A673 (cell line): ENCODE data around the gene RAMP2.

GRCh38 chr17:42130356-42130762, 7.8 kb downstream of the HSPB9 start:
- PRO-cap: no peak

GRCh38 chr17:42132074-42132913, 9.7 kb downstream of the HSPB9 start:
- PRO-cap: no peak

- PRO-cap: no peak
Observed at GRCh38 chr17:42192230-42192784, 2.0 kb downstream of the GHDC start.

DNA sequence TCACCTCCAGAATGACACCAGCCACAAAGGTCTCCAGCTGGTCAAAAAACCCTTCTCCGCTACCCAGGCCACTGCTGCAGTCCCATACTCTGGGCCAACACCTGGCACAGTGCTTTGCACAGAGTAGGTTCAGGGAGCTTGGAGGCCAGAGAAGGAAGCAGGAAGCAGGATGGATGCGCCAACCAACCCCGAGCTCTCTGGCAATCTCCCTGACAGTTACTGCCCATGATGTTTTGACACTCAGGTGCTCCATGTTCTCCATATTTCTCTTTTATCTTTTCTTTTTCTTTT, 1.2 kb upstream of the STAT5B start:
- PRO-cap: no peak

DNA sequence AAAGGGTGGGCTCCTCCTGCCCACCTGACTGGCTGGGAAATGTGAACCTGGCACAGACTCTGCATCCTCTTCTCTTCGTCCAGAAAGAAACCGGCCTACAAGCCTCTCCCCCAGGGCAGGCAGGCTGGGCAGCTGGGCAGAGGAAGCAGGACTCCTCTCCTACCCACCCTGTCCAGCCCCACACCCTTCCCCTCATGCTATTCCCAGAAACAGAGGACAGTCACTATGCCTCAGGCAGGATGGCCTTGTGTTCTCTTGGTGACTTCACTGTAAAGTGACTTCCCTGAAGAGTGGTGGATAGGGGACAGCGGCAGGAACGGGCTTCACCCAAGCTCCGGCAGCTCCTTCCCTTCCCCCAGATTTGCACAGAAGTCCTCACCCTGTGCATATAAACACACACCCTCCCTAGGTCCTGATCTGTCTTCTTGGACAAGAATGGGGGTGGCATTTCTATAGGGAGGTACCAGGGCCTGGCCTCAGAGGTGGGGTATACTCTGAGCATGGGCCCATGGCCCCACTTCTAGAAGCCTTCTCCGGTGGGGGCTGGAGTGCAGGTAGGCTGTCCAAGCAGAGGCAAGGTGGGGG, 4.9 kb upstream of the STAT5A start:
- PRO-cap: no peak

- PRO-cap: no peak
Observed at GRCh38 chr17:42309202-42309864, 21.0 kb downstream of the STAT5A start.

DNA sequence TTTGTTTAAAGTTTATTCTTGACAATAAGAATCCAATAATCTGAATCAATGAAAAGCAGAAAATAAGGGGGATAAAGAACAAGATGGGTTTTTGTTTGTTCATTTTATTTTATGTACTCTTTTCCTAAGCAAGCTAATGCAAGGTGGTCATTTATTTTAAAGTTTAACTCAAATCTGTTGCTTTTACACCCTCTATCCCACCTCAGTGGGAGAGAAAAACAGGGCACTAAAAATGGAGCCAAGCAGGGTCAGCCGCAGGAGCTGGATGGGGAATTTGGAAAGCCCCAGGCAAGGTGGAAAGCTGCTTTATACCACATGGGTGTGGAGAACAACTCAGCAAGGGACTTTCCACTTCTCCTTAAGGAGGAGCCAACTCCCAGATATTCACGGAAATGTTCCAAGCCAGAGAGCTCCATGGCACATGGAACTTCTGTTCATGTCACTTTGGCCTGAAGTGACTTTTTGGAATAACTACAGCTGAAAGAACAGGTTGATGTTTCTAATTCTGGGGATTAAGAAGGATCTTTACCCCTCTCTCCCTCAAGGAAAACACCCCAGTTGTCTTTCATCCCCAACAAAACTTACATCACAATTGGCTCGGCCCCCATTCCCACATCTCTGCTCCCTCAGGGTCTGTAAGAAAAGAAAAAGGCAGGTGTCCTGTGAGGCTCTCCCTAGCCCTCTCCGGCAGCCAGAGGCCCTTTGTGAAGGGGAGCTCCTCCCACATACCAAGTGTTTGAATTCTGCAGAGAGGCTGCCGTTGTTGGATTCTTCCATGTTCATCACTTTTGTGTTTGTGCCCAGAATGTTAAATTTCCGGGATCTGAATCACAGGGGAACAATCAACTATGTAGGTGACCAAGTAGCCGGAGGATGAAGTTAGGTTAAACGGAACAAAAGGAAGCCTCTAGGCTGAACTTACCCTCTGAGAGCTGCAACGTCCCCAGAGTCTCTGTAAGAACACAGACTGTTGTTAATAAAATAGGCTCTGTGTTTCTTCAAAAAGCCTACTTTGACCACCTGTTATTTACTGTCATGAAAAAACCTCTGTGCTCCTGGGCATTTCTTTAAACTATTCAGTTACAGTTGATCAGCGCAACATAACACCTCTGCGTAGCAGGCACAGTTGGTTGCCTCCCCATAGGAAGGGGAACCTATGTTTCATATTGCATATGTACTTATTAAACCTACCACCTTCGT, 40.9 kb downstream of the STAT5A start:
- PRO-cap: no peak

DNA sequence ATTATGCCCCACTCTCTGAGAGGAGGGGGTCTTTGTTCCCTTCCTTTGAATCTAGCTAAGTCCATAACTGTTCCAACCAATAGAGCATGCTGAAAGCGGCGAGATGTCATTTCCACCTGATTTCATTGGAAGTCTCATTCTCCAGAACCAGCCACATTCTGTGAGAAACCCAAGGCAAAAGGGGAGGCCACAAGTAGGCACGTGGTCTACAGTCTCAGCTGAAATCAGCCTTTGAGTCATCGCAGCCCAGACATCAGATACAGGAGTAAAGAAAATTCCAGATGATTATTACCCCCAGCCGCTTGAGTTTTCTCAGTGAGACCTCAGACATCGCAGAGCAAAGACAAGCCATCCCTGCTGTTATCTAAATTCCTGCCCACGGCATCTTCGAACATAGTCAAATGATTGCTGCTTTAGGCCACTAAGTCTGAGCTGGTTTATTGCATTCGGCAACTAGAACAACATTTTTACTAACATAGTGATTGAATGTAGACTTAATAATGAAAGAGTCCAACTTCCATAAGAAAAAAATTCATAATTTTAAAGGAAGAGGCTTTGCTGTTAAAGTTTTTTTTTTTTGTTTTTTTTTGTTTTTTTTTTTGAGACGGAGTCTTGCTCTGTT, 23.1 kb downstream of the STAT3 start:
- PRO-cap: no peak

- PRO-cap: no peak
Observed at GRCh38 chr17:42413332-42413975, 9.6 kb downstream of the CAVIN1 start.

DNA sequence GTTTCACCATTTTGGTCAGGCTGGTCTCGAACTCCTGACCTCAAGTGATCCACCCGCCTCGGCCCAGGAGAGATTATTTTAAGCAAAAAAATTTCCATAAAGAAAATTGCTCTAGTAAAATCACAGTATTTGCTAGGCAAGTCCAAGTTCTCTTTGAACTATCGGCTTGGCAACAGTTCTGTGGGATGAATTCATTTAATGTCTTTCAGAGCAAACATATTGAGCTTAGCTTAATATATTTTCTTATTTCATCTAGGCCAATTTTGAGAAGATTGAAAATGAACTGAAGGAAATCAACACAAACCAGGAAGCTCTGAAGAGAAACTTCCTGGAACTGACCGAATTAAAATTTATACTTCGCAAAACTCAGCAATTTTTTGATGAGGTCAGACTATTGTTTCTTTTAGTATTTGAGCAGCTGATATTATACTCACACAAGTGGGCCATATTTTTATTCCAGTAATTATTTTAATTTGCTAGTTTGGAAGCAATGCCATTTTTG, 11.2 kb downstream of the ATP6V0A1 start:
- PRO-cap: no peak

DNA sequence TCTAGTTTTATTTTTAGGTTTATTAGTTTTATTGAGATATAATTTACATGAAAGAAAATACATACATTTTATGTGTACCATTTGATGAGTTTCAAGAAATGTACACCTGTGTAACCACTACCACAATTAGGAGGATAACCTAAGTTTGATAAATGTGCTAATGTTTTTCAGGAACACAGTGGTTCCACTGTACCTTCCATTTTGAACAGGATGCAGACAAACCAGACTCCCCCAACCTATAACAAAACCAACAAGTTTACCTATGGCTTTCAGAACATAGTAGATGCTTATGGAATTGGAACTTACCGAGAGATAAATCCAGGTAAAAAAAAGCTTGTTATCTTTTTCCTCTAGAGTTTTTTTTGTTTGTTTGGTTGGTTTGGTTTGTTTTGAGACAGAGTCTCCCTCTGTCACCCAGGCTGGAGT, 31.7 kb downstream of the ATP6V0A1 start:
- PRO-cap: no peak

GRCh38 chr17:42536927-42537351, 898 bp downstream of the NAGLU start:
- PRO-cap: no peak

DNA sequence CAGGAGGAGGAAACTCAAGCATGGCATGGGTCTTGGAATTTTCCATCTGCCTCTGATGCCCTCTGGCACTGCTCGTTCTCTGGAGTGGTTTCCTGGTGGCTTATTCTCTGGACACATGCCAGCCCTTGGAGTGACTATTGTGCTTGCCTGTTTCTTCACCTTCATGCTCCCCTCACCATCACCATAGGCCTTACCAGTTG, 1.6 kb downstream of the COASY start:
- PRO-cap: no peak

DNA sequence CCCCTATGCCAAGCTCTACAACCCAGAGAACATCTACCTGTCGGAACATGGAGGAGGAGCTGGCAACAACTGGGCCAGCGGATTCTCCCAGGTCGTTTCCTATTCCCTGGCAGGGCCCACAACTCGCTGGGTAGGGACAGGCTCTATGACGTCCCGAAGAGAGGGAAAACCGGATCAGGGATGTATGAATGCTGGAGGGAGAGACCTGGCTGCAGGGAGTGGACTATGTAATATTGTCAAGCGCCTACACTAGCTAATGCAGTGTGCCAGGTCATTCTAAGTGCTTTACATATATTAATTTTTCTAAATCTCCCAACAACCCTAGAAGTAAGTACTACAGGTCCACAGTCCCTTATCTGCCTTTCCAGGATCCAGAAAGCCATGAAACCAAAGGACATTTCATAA, 1.0 kb downstream of the TUBG1 start:
- PRO-cap: no peak

DNA sequence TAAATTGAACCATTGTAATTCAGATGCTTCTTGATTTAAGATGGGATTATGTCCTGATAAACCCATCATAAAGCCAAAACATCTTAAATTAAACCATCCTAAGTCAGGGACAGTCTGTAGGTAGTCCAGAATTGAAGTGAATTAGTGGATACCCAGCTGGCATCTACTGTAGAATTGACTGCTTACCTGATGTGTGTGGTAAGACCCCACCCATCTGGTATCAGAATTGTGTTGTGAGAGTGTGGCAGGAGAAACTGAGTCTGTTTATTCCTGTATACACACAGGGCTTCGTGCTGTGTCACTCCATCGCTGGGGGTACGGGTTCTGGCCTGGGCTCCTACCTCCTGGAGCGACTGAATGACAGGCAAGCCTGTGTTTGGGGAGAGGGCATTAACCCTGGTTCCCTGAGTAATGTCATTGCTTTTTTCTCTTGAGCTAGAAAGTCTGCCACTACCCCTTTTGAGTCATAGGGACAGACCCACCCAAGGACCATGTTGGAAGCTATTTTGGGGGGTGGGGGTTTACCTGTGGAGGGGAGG, 3.7 kb downstream of the TUBG2 start:
- PRO-cap: no peak

DNA sequence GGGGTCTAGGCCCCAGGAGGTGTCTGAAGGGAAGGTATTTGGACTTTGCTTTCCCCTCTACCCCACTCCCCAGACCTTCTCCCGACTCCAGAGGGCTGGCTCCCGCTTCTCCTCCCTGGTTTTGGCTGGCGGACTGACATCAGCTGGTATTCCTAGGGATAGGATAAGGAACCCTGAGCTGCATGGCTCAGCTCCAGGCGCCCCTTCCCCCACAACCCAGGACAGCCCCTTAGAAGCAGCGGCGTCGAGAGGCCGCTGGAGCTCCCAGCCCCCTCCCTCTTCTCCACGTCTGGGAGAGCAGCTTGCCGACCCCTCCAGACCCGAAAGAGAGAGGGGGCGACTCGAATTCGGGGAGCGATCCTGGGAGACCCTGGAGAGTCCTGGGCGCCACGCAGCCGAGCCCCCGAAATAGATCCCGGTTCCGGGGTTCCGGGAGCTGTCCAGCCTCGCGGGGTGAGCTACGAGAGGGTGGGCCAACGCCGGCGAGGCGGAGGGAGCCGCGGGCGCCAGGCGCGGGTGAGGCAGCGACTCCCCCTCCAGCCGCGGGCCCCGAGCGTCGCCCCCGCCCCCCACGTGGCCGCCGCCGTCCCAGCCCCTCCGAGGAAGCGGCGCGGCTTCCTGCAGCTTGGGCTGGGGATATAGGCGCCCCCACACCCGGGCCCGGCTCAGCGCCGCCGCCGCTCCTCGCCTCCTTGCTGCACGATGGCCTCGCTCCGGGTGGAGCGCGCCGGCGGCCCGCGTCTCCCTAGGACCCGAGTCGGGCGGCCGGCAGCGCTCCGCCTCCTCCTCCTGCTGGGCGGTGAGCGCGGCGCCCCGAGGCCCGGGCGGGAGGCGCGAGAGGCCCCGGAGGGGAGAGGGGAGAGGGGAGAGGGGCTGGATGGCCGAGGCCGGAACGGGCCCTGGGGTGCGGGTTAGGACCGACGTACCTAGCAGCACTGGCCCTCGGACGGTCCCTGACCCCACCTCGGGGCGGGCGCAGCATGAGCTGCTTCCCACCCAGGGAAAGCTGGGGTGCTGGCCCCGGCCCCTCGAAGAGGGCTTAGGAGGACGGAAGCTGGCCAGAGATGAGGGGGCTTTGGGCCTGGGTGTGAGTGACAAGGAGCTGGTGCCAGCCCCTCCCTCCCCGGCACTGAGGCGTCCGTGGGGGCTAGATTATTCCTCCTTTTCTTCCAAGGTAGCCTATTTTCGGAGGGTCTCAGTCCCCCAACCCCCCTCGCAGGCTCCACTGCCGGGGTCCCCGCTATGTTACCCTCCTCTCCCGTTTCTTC, at the start of gene RAMP2:
Gene RAMP2, plus strand, starts transcription at position 668 of the 1,268 bp plus-strand sequence.
- PRO-cap: bidirectional peak, plus-strand start at position 666 of the sequence, minus-strand start at position 719 of the sequence

DNA sequence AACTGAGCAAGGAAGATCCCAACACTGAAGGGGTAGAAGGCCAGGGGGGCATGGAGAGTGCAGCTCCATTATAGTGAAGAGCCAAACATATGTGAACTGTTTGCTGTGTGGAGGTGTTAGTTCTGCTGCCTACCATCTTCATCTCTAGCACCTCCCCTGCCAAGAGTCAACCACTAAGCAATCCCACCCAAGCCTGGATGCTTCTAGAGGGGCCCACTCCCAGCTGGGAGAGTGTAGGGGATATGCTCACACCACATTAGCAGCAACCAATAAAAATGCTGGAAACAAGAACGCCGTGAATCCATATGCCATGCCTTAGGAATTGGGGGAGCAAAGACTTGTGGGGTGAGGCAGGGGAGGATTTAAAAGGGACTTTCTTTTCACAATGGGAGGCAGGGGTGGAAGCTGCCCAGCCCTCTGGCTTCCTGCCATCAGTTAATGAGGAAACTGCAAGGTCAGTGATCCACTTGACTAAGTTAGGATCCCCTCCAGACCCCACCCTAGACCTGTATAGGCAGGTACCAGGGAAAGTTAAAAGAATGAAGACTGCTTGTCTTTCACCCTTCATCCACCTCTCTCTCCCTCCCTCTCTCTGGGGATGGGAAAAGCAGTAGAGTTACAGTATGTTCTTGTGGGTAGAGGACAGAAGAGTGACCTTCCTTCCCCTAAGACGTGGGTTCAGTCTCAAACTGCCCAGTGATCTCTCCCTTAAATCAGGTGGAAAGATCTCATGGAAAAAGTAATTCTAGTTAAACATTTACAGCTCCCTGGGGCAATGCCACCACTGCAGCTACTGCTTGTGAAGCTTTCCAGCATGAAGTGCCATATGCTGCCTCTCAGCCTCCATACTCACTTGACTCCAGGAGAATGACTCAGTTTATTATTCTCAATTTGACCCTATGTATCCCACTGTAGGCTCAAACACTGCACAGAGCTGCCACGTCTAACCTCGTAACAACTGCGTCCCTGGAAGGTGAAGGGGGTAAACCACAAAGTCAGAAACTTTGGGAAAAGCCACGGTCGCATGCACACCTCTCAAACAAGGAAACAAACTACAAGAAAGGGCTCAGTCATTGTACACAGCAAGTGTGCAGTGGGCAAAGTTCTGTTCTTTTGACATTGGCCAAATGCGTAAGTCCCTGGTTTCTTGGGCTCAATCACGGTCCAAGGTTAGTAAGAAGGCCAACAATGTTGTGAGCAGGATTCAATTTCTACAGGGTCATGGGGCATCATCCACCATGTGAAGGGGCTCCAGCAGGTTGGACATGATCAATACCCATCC, 1.3 kb downstream of the COA3 start:
- PRO-cap: no peak

DNA sequence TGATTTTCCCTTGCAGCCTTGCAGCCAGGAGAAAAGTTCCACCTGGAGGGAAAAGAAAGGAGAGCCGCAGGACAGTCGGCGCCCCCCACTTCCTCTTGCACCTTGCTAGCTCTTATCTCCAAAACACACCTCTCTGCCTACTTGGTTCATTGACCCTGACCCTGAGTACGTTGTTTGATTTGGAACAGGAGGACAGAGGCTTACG, 15.7 kb downstream of the AOC3 start:
- PRO-cap: no peak

GRCh38 chr17:42886866-42887211, 13.8 kb upstream of the G6PC1 start:
- PRO-cap: no peak

DNA sequence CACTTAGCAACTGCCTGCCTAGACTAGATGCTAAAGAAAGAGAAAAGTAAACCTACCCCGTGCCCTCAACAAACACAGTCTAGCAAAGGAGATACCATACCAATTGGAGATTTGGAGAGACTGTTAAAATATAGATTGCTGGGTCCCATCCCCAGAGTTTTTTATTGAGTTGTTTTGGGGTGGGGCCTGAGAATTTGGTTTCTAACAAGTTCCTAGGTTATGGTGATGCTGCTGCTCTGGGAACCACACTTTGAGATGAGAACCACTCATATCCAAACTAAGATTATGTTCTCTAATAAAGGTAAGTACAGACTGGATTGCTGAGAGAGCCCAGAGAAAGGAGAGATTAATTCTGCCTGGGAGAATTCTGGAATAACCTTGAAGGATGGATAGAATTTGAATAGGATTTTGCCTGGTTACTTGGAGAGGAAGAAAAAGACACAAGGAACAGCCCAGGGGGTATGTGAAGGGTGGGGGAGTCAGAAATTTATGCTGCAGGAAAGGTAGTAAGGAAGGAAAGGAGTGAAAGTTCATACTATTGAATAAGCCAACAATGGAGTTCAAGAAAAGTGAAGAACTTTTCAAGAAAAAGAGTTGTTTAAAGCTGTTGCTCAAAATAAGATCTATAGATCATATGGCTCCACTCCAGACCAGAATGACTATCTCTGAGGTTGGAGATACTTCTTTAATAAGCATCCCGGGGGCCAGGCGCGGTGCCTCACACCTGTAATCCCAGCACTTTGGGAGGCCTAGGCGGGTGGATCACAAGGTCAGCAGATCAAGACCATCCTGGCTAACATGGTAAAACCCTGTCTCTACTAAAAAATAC, 3.0 kb upstream of the RPL27 start:
- PRO-cap: no peak